Colic lymph node (tissue), 1 donor: ENCODE measurements around a stretch of chr3.

GRCh38 chr3:170584191-170585099 lies 1.4 kb downstream of the SLC7A14 start:
- PRO-cap: no peak

GRCh38 chr3:170907808-170908516 lies 475 bp downstream of the EIF5A2 start:
- PRO-cap: no peak

DNA sequence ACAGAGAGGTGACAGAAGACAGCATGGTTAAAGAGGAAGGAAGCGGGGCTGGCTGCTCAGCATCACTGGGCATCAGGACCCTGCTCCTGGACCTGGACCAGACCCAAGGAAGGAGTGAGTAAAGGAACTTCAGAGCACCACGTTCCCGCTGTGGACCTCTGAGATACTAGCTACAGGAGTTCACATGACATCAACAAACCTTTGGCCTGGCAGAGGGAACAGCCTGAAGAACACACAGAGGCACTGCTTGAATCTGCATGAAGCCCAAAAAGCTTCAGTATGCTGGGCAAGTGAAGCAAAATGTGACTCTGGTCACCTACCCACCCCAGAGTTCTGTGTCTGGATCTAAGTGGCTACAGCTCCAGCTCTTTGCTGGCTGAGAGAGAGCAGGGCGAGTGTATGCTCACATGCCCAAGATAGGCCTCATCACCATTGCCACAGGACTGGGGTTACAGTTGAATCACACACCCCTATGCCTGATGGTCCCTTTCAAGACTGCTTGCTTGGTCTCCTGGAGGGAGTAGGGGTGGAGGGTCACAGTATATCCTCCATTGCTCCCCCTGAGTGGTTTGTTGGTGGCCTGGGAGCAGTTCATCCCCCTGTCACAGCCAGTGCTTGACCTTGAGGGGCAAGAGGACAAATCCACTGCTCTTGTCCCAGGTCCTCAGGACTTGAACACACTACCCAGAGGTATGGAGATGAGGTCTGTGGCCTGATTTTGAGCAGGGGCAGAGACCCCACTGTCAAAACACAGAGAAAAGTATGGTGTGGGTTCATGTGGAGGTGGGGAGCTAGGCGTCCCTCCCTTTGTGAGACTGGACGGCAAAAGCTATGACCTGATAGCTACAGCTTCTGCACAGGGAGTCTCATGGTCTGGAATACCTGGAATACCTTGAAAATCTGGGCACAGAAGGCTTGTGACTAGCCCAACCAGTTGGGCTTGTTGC lies 37.9 kb downstream of the SLC2A2 start:
- PRO-cap: no peak

DNA sequence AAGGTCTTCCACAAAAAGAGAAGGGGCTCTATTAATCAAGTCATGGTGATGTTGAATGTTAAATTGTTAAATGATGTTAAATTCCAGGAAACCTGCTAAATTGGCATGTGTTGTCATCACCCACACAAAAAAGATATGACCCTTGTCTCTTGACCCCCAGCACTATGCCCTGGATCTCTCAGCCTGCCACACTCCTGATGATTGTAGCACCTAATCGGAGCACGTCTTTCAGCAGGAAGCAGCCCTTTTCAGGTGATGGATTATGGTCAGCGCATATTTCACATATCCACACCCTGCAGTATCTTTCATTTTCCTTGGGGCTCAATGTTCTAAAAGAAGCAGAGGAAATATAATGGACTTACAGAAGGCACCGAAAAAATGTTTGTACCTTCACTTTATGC lies 9.3 kb downstream of the SLC2A2 start:
- PRO-cap: no peak

- PRO-cap: no peak
These were observed 127.0 kb upstream of the SLC2A2 start for GRCh38 chr3:171153359-171153997.

- PRO-cap: no peak
These were observed 140.4 kb upstream of the SLC2A2 start for GRCh38 chr3:171166966-171167356.

DNA sequence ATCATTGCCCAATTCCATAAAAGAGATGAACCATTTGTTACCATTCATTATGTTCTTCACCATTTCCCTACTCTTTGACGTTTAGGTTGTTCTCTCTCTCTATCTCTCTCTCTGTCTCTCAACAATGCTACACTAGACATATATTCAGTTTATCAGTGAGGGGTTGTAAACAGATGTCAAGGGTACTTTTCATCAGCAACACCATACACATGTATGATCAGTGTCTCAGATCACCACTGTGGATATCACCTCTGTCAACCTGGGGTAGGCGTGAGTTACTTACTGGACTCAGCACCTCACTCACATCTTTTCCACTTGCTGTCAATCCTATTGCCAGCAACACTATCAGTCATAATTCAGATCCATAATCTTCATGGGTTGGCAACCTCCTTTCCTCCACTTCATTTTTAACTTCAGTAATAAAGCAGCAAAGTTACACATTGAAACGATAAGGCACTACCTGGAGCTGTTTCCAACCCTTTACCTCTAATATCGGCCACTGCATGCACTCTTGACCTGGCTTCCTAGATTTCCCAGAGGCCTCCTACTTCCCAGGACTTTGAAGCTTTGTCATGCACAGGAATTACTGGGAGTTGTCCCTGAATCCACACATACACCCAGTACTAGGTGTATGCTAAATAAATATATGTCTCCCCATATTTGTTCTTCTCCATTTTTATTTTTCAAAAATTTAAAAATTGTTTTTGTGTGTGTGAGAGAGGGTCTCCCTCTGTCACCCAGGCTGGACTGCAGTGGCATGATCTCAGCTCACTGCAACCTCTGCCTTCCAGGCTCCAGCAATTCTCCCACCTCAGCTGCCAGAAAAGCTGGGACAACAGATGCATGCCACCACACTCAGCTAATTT lies 126.2 kb downstream of the PLD1 start:
- PRO-cap: no peak

GRCh38 chr3:171779270-171779687 lies 31.0 kb downstream of the PLD1 start:
- PRO-cap: no peak

DNA sequence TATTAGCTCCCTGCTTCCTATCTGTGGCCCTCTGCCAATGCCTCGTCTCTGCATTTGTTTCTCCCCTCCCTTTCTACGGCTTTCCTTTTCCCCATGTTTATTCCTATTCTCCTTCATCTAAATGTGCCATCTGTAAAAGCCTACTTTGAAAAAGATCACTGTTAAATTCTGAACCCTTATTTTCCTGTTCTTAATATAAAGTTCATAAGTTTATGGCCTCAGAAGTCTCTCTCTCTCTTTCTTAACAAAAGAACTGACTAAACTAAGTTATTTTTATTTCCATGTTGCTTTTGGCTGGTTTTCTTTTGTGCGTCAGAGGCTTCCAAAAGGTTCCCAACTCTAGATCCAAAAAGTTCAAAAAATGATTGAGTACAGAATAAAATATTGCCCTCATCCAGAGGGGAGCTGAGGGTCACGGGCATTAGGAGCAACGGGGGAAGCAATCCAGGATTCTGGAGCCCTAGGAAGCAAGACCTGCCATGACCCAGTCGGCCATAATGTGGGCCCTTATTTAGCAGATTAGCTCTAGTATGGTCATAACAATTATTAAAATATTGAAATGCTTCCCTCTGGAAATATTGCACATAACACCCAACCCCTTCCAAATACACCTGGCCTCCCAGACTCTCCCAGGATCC lies 5.3 kb downstream of the PLD1 start:
- PRO-cap: no peak

DNA sequence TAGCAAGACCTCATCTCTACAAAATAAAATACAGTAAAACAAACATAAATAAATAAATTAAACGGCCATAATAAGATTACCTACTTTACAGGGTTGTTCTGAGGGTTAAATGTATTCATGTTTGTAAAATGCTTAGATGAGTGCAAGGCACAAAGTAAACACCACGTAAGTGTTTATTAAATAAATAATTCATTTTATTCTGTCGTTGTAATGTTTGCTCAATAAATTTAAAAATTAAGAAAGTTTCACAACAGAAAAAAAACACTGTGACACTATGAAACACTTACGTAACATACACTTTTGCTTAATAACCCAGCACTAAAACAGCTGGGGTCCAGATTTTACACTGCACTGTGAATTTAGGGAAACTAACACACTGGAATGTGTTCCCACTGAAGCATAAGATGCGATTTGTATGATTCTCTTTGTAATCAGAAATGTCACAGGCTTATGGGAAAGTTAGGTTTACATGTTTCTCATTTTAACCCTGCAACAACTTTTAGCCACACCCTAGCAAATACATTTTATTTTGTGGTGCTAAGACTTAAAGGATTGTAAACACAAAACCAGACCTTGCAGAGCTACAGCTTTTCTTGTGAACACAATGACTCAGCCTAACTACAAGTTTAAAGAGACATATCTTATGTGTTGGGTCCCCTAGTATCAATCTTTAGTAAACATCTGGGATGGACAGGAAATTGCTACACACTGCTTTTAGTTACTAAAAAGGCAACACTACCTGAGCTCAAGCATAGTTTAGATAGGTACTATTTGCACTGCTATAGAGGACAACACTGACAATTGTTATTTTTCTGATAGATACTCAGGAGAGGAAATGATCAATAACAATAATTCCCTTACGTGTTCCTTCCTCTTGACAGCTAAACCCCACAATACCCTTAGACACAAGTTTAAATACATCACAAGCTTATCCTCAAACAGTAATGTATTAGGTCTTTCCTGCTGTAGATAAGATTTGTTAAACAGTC lies 4.0 kb downstream of the PLD1 start:
- PRO-cap: no peak

GRCh38 chr3:171810906-171812044 lies 992 bp upstream of the PLD1 start:
- PRO-cap: no peak

GRCh38 chr3:172073131-172073751 lies 33.9 kb downstream of the FNDC3B start:
- PRO-cap: no peak

DNA sequence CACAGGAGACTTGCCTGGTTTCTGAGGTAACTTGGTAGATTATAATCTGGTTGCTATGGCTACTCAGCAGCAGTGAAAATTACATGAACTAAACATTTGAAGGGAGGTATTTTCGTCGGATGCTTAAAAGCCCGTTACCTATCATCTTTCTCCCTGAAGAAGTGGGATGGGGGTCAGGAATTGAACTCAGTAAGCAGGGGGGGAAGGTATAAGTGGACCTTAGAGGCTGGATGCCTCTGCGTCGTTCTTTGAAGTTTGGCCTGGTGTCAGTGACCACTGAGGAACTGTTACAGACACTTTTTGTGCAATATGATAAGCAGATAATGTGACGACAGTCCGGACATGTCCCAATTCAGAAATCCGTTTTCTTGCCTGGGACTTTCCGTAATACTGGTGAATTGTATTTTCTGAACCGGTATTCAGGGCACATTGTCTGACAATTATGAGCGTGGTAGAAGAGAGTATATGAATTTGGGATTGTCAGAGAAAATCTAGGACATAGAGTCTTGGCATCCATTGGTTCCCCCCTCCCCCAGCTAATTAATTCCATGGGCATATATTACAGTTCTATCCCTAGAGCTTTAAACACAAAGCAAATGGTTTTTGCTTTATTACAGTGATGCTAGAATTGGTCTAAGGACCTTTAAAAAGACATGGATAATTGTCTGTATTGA lies 91.1 kb downstream of the FNDC3B start:
- PRO-cap: unidirectional peak, minus-strand start at position 262 of the sequence; unidirectional peak, minus-strand start at position 286 of the sequence

DNA sequence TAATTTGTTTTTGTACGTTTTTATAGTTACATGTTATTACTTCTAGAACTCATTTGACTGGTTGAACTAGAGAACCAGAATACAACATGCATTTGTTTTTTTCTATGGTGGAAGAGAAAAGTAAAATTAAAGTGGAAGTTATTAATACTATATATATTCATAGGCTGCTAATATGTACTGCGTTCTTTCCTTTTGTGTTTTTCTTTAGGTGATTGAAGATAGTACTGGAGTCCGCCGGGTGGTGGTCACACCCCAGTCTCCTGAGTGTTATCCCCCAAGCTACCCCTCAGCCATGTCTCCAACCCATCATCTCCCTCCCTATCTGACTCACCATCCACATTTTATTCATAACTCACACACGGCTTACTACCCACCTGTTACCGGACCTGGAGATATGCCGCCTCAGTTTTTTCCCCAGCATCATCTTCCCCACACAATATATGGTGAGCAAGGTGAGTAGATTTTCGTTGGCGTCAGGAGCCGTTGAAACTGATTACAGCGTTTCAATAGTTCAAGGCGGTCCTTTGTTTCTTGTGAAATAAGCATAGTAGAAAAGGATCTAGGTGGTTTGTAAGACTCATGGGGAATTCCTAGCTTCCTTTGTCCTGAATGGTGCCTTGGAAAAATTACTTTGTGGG lies 200.8 kb downstream of the GHSR start:
- PRO-cap: no peak

- PRO-cap: no peak
These were observed 180.9 kb downstream of the GHSR start for GRCh38 chr3:172267433-172267686.

DNA sequence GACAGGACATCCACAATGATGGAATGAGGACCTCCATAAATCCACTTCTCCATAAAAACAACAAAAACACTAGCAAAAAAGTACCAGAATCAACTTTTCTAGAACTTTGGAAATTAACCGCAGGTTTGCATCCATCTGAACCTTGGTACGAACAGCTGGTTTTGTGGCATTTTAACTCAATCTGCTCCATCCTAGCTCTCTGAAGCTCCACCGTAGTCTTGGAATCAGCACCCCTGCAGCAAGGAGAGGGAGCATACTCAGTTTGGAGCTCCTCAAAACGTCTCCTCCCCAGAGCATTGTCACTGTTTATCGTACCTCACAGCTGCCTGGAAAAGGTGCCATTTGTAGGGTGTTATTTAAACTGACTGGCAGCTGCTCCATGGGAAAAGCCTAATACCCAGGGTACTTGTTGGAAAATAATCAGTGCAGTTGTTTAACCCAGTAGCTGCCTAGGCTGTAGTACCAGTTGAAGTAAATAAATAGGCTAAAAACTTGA lies 44.1 kb downstream of the GHSR start:
- PRO-cap: no peak

- PRO-cap: no peak
These were observed 62.7 kb upstream of the TNFSF10 start for GRCh38 chr3:172586034-172586284.

DNA sequence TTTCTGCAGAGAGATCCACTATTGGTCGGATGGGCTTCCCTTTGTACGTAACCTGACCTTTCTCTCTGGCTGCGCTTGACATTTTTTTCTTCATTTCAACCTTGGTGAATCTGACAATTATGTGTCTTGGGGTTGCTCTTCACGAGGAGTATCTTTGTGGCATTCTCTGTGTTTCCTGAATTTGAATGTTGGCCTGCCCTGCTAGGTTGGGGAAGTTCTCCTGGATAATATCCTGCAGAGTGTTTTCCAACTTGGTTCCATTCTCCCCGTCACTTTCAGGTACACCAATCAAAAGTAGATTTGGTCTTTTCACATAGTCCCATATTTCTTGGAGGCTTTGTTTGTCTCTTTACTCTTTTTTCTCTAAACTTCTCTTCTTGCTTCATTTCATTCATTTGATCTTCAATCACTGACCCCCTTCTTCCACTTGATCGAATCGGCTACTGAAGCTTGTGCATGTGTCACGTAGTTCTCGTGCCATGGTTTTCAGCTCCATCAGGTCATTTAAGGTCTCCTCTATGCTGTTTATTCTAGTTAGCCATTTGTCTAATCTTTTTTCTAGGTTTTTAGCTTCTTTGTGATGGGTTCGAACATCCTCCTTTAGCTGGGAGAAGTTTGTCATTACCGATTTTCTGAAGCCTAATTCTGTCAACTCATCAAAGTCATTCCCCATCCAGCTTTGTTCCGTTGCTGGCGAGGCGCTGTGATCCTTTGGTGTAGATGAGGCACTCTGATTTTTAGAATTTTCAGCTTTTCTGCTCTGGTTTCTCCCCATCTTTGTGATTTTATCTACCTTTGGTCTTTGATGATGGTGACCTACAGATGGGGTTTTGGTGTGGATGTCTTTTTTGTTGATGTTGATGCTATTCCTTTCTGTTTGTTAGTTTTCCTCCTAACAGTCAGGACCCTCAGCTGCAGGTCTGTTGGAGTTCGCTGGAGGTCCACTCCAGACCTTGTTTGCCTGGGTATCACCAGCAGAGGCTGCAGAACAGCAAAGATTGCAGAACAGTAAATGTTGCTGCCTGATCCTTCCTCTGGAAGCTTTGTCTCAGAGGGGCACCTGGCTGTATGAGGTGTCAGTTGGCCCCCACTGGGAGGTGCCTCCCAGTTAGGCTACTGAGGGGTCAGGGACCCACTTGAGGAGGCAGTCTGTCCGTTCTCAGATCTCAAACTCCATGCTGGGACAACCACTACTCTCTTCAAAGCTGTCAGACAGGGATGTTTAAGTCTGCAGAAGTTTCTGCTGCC lies 46.1 kb downstream of the NCEH1 start:
- PRO-cap: no peak

GRCh38 chr3:172666672-172667085 lies 44.2 kb downstream of the NCEH1 start:
- PRO-cap: no peak

DNA sequence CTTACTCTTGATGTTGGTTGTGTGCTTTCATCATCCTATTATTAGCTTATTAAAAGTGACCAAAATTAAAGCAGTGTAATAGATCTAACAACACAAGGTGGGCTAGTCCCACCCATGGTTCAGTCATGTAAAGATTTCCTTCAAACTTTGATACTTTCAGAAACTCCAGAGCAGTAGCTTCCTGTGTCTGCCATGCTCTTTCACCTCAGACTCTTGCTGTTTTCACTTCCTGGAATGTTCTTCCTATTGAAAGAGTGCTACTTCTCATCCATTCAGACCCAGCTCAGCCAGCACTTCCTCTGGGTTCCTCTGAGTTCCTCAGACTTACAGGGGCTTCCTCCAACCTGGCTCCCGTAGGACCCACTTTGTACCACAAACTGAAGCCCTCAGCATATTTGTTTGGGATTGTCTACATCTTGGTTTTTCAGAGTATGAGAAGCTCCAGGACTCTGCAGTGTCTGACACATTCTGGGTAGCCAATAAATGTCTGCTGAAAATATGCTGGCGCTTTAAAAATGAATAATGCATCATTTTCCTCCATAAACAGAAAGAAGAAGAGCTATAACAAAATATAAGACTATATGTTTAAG lies 18.1 kb downstream of the NCEH1 start:
- PRO-cap: no peak